Metastatic Breast Carcinoma in the Brain (tissue), 10 donors: Measurements from ENCODE around the gene CD53.

GRCh38 chr1:110222940-110223894 is 13.1 kb downstream of the KCNC4 start:
- PRO-cap, 10 experiments, result no peak in any of the 10 experiments

DNA sequence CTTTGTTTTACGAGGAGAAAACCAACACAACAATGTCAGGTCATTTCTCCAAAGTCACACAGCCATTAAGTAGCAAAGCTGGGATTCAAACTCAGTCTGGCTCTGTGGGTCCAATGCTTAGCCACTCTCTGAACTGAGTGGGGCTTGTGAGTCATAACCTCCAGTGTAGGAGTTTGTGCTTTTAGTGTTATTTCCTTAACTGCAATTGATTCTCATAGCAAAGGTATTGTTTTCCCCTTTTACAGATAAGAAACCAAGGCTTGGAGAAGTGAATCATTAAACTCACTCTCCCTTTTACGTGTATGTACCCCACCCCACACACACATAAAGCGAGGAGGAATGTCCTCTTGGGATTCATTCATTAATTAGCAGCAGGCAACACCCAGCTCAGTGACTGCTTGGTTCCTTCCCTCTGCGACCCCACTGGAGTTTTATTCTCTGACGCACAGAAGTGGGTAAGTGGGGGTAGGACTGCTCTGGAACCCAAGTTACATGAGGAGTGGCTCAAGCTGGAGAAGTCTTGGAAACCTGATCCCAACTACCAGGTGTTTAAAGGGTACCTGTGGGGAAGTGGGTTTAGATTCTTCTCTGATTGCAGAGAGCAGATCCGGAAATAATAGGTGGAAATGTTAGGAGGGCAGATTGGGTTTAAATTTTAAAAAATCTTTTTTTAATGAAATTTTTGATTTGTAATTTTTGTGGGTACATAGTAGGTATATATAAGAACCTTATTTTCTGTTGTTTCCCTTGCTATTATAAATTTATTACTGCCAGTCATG is 26.3 kb downstream of the KCNC4 start:
- PRO-cap, 10 experiments, result no peak in any of the 10 experiments

- PRO-cap, 10 experiments, result no peak in any of the 10 experiments
These were observed 19.7 kb upstream of the RBM15 start for GRCh38 chr1:110319421-110319942.

- PRO-cap, 10 experiments, result no peak in any of the 10 experiments
These were observed 5.0 kb upstream of the LAMTOR5 start for GRCh38 chr1:110412469-110412892.

GRCh38 chr1:110421053-110421503 is 13.6 kb upstream of the LAMTOR5 start:
- PRO-cap, 10 experiments, result no peak in any of the 10 experiments

GRCh38 chr1:110513382-110513818 is 5.6 kb downstream of the KCNA10 start:
- PRO-cap, 10 experiments, result peak in 1 of 10 experiments; most common minus-strand start chr1:110513665 (in 1)

DNA sequence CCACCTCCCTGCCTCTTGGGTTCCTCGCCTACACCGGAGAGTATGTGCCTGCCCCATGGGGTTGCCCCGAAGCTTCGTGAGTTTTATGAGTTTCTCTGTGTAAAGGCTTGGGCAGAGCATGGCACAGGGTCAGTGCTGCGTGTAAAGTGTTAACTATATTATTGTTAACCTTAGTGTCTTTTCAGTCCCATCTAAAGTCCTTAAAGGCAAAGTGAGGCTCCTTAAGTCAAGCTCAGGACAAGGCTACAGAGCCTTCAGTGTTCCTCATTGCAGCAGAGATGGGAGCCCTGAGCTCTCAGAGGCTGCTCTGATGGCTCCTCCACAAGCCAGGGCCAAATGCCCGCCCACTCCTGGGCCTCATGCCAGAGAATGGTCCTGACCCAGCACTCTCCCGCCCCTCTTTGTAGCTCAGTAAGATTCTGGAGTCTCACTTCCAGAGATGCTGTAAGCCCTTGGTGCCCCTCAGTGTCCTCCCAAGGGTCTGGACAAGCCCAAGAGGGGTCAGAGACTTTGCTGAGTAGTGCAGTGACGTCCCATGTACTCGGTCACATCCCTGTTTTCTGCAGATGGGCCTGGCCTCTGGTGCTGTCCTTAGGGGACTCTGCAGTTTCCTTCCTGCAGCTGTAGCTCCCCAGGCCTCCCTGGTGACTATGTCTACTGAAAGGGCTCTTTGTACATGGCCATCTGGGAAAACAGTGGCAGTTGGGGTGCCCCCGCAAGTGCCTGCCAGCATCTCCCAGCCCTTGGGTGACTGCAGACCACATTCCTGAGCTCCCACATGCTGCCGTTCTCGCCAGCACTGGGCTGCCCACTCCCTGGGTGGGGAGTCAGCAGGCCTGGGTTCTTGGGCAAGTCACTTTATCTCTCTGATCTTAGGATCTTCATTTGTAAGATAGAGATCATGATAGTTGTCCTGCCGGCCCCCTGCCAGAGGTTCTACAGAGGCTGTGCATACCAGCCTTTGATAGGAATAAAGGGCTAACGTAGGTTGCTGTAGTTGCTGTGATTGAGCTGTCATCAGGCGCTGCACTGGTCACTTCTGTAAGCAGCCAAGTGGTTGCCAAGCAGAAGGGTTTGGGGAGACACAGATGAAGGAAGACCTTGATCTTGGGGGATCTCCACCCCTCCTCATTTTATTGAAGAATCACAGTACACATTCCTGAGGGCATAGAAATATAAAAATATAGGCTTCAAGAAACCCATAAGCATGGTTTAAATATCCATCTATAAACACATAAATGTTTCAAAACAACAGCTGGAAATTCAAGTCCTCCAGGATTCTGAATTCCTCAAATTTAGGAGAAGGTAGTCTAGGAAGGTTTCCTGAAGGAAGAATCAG is 37.5 kb upstream of the KCNA10 start:
- PRO-cap, 10 experiments, result no peak in any of the 10 experiments

DNA sequence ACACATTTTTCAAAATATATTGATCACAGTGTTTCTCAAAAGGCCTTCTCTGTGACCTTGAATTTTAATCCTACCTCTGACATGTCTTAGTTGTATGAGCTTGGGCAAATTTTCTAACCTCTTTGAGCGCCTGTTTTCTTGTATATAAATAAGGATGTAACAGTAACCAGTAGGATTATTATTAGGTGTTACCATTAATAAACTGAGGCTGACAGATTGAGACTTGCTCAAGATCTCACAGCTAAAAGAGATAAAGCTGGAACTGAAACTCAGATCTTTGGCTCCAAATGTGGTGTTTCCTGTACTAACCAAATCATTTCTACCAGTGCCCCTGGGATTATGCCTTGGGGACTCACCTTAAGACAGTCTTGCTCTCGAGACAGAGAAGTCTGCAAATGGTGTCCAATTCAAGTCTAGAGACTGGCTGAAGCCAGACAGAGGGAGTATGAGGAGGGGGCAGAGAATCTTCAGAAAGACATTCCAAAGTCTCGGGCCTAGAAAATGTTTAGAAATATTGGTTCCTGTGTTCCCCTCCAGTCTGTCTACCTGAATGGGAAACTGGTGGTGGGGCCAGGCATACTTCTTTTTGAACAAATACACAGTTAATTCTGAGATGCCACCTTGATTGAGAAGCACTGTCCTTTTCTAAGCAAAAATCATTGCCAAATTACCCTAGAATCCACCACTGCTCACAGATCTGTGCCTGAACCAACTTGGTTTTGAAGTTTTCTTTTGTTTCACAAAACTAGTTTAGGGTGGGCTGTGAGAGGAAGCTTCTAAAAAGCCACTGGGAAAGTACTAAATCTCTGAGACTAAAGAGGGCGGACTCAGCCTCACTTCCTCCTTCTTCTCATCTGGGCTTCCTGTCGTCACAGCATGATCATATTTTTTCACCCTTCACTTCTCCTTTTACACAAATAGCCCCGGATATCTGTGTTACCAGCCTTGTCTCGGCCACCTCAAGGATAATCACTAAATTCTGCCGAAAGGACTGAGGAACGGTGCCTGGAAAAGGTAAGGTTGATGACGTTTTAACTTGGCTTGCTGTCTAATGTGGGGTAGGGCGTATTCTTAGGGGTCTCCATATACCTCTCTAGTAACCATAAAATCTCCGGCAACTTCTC is at the start of gene CD53:
Gene CD53 (plus strand): TSS at position 914 of the 1,124 bp plus-strand sequence.
- PRO-cap, 10 experiments, result peak in 6 of 10 experiments; most common plus-strand start position 916 of the sequence (in 6)

DNA sequence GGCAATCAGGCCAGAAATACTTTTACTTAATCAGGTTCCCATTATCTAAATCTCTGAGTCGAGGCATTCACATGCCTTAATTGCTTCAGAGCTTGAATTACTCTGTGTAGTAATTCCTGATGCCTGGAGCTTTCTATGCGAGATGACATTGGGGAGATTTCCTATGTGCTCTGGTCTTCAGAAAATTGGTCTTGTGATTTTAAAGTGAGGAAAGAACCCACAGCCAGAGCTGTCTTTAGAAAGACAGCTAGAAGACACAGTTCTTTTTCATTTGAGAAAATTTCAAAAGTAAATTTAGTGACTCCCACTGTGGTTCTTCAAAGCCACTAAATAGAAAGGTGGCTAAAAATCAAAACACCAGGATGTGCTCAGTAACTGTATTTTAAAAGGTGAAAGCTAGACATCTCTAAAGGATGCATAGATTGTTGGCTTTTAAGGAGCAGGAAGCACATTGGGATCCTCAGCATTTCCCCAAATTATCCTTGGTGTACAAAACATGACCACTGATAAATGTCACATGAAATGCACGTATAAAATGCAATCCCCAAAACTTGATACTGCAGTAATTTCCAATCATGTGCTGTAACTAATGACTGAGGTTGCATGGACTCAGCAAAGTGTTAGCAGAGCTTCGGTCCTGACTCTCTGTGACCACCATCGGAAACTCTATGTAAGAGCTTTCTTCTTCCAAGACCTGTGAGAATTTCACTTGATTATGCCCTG is 634 bp downstream of the CD53 start:
- PRO-cap, 10 experiments, result no peak in any of the 10 experiments

DNA sequence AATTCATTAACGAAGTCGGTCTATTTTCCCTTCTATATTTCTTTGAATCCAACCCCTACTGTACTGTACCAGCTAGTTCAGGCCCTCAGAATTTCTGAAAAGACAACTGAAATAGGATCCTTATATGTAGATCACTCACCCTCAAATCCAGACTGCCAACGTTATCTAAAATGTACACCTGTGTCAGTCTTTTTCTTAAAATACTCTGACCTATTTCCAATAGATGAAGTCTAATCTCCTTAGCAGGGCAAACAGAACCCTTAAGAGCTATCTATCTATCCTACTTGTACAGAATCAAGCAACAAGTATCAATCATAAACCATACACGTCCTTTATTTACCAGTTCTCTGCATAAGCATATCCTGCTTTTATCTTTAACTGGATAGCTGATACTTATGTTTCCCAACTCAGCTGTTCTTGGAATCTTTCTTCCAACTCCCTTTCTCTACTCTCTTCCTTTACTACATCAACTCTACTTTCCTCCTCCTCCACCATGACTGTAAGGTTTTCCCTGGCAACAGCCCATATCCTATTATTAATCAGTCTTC is 2.9 kb downstream of the LRIF1 start:
- PRO-cap, 10 experiments, result no peak in any of the 10 experiments

DNA sequence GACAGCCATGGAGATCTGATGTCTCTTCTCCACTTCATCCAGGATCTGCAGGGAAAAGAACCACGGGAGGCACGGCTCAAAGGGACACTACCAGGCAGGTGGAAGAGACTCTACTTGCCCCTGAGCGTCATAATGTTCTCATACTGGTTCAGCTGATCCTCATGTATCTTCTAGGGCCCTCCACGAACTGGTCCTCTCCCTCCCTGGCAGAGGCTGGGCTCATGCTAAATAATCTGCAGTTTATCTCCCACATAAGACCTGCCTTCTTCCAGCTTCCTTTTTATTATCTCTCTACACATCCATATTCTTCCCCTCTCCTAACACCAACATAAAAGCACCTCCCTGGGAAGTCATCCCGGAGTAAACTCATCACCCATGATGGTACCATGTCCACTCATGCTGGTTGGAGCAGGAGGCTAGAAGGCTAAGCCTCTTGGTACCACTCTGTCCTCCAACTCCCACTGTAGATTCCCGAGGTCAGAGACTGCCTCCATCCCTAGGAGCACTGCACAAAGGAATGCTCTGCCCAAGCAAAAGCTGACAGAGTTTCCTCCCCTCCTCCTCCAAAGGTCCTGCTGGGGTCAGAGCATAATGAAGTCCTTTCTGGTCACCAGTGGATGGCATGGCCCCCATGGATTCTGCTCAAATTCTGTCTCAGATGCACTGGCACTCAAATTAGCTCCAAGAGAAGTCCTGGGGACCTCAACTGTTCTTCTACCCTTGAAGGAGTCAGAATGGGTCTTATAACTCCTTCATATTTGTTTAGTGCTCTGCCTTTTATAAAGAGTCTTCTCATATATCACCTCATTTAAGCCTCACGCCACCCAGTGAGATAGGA is 4.2 kb downstream of the DENND2D start:
- PRO-cap, 10 experiments, result no peak in any of the 10 experiments

GRCh38 chr1:111435443-111435855 is 7.9 kb upstream of the OVGP1 start:
- PRO-cap, 10 experiments, result no peak in any of the 10 experiments

DNA sequence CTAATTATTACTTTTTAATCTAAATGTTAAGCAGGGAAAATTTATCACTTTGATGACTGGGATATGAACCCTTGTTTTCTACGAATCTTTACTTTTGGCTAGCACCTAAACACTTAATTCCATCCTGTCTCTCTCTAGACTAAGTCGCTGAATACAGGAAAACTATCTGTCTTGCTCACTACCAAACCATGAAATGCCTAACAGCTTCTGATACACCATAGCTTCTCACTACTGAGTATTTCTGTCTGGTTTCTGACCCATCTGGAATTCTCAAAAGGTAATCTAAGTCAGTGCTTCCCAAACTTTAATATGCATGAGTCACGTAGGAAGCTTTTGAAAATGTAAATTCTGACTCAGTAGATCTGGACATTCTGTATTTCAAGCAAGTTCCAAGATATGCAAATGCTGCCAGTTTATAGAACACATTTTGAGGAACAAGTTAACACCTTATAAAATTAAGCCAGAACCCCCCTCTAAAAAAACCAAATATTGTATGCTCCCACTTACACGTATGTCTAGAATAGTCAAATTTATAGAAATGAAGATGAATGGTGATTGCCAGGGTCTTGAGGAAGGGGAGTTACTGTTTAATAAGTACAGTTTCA is 9.2 kb upstream of the OVGP1 start:
- PRO-cap, 10 experiments, result no peak in any of the 10 experiments

DNA sequence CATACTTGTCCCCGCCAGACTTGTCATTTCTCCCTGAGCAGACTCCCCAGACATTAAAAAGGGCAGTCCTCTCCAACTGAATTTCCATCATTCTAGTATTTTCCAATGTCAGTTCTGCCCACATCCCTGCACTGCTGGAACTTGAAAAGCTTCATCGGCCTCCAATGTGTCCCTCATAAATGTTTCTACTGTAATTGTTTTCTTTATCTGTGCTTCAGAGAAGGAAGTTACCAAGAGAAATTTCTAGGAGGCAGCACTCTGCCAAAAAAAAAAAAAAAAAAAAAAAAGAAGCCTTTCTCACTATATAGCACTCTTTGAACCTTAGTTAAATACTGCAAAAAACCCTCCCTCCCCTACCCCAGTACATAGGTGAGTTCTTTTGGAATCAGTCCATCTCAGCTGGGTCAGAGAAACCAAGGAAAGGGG is 1.4 kb upstream of the ADORA3 start:
- PRO-cap, 10 experiments, result peak in 2 of 10 experiments; most common minus-strand start position 177 of the sequence (in 1)

DNA sequence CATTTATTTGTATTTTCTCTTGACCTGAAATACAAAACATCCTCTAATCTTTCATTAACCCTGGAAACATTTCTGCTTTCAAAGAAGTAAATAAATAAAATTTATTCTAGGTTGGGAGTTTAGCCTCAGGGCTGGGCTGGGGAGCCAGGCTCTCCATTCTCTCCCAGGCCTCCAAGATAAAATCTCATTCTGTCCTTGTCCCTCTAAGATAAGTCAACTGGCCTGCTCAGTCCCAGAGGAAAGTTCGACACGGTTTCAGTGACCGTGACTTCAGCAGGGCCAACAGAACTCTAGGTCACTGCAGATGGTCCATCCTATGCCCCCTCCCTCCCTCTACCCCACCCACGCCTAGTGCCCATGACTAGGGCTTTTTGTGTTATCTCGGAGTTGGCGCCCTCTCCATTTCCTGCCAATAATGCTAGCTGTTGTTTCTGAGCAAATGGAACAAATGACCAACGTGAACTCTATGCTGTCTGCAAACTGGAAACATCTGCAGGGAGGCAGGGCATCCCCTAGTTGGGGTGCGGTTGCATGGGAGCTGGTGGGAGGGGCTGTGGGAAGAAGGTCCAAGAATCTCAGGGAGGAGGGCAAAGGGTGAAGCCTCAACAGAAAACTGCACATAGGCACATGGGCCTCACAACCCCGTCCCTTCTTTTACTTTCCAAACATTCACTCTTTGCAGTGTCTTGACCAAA is 10.1 kb upstream of the ADORA3 start:
- PRO-cap, 10 experiments, result no peak in any of the 10 experiments

DNA sequence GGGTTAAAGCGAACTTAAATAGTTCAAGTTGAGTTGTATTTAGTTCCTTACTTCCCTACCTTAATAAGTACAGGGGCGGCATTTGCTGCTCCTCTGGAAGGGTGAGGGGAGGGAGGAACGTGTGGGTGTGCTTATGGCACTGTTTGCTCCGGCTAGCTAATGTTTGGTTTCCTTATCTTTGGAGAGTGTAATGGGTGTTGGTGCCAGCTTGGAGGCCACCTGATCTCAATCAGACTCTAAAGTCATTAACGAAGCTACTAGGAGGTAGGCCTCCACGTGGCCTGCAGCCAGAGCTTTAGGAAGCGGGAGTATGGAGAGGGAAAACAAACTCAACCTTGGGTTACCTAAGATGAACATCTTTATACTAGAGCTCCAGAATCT is 43.1 kb upstream of the RAP1A start:
- PRO-cap, 10 experiments, result no peak in any of the 10 experiments

DNA sequence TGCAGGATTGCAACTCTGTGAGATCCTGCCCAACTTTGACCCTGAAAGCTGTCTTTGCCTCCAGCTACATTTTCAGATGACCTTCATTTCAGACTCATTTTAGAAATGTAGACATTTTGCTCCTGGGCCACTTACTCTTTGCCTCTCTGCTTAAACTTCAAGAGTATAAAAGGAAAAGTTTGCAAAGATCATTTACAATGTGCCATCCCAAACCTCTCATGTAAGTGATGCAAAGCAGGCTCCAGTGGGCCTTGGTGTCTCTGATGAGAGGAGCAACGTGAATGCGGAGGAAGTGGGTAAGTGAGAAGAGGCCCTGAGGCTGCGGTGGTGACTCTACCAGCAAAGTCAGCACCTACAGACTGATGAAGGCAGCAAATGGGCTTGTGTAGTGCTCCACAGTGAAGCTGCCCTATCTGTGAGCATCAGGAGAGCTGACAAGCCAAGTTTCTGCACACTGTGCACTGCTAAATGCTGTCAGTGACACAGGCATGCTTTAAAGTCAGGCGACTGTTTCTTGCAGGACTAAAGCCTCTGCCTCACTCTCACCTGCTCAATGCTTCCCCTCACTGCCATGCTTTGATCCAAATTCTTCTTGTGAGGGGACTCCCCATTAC is 15.7 kb upstream of the RAP1A start:
- PRO-cap, 10 experiments, result no peak in any of the 10 experiments

GRCh38 chr1:112144622-112145154 is 155.2 kb upstream of the KCND3 start:
- PRO-cap, 10 experiments, result no peak in any of the 10 experiments

GRCh38 chr1:112359650-112360949 is 35.9 kb upstream of the CTTNBP2NL start:
- PRO-cap, 10 experiments, result peak in 4 of 10 experiments; most common plus-strand start chr1:112360511 (in 2); most common minus-strand start chr1:112360379 (in 4)

DNA sequence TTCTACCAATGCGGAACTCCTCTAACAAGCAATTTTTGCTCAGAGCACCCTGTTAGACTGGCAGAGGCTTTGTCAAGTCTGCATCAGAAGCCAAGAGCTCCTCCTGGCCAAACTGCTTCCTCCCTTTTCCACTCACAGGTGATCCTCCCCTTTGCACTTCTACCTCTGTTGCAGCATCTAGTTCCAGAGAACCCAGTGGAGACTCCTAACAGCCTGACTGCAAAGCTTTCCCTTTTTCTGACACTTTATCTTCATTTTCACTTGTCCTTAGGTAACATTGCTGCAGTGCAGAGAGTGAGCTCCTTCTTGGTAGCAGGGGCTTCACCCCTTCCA is 34.9 kb upstream of the CTTNBP2NL start:
- PRO-cap, 10 experiments, result no peak in any of the 10 experiments